Measurements from ENCODE around the genes LUZP4, CT47C1 and SLC25A43.

- PRO-cap: no peak
- RAMPAGE, long total RNA, 2 experiments: no peak in any of the 2 experiments
Measured at GRCh38 chrX:111868835-111869280, 7.1 kb upstream of the TRPC5OS start.

GRCh38 chrX:112081843-112082381, 664 bp downstream of the TRPC5 start:
- PRO-cap: no peak
- RAMPAGE, long total RNA, 2 experiments: no peak in any of the 2 experiments

DNA sequence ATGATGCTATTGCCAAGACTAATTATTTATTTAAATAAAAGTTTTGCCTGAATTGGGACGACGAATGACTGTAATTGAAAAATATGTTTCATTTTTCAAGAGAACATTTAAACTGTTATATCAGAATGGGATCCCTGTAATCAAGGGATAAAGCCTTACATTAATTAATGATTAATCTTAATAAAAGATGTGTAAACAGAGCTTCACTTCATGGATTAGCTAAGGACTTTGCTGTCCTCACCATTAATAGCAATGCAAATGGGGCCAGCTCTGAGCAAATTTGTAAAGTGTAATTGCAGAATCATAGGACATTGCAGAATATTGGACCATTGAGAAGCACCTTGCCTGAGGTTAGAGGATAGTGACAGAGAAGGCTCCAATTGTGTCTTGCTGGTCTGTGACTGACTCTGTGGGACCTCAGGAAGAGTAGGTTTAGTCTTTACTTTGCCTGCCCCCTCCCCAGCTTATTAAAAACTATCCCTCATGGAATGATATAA, 4.0 kb downstream of the RTL4 start:
- PRO-cap: no peak
- RAMPAGE, long total RNA, 2 experiments: no peak in any of the 2 experiments

GRCh38 chrX:112445006-112445347, 234.8 kb downstream of the LHFPL1 start:
- PRO-cap: no peak
- RAMPAGE, long total RNA, 2 experiments: no peak in any of the 2 experiments

GRCh38 chrX:112718838-112719496, 39.2 kb upstream of the LHFPL1 start:
- PRO-cap: no peak
- RAMPAGE, long total RNA, 2 experiments: no peak in any of the 2 experiments

DNA sequence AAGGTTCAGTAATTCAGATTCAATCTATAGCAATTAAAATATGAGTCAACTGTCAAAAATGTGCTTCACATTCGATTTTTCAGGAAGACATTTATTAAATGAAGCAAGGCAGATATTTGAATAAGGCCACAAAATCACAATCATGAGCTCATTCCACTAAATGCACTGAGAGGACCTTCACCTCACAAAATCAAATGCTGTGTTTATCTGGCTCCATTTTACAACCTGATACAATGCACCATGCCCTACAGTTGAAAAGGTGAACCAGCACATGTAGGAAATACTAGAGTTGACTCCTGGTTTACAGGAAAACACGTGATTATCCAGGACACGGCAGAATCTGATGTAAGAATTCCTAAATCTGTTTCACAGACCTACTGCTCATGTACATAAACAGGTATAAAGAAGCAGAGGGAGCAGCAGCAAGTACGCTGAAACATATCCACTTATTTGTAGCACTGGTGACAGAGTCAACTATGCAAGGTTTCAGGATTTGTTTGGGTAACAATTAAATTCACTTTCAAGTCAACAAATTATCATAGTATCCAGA, 4.2 kb downstream of the LRCH2 start:
- PRO-cap: no peak
- RAMPAGE, long total RNA, 2 experiments: no peak in any of the 2 experiments

GRCh38 chrX:115289422-115290027, at the start of gene LUZP4:
Gene LUZP4 (plus strand): TSS chrX:115289715.
- PRO-cap: no peak
- RAMPAGE, long total RNA, 2 experiments: no peak in any of the 2 experiments

DNA sequence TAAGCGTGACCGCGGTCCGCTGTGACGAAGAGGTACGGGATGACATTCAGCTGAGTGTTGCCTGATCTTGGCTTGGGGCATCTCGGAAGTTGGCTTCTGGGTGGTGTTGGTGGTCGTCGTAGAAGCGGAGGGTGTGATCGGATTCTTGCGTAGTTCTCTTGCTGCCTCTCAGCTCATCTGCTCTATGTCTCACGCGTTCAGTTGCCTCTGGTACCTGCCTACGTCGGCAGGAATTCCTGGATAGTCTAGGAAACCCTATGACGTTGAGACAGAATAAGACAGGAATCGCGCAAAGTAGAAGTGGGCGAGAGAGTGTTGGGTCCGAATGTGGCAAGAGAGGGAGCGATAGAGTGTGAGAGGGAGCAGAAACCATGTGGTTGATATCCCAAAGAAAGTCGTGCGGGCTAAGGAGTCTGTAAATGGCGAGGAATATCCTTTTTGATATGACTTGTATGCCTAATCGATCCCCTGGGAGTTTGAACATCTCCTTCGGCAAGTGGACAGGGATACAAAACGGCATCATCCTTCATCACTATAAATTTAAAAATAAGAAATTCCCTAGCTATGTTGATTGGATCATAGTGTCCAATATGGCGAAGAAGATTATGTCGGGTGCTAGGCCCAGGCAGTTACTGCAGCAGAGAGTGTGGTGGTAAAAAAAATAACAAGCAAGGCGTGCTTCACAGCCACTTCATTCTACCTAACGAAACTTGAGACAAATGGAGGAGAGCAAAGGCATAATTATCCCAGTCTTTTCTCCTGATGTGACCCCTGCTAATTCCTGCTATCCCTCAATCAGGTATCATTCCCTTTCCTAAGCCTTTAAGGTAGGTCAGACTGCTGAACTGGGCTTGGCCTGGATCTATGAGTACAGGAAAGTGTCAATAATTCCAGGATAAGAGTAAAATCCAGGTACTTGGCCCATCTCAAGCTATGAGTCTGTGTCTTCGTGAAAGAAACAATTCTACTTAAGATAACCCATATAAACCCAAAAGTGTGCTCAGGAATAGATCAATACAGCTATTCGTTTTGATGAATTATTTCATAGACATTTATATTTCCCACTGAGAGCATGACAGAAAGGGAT, 280.6 kb upstream of the AGTR2 start:
- PRO-cap: no peak
- RAMPAGE, long total RNA, 2 experiments: no peak in any of the 2 experiments

DNA sequence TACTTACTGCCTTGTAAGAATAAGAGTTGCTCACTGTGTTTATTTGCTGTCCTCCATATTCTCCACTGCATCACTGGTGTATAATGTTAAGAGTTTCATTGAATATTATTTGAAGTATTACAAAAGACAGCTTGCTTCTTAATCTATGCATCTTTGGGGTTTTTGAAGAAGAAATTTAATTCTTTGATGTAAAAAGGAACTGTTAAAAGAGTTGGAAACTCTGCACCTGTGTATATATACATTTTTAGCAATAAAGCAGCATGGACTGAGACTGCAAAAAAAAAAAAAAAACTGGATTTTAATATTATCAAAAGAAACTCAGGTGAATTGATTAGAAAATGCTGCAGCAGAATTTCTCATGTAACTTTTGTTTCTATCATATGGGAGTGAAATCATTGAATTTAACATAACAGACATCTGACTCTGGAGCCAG, 538.8 kb upstream of the CT83 start:
- PRO-cap: no peak
- RAMPAGE, long total RNA, 2 experiments: no peak in any of the 2 experiments

DNA sequence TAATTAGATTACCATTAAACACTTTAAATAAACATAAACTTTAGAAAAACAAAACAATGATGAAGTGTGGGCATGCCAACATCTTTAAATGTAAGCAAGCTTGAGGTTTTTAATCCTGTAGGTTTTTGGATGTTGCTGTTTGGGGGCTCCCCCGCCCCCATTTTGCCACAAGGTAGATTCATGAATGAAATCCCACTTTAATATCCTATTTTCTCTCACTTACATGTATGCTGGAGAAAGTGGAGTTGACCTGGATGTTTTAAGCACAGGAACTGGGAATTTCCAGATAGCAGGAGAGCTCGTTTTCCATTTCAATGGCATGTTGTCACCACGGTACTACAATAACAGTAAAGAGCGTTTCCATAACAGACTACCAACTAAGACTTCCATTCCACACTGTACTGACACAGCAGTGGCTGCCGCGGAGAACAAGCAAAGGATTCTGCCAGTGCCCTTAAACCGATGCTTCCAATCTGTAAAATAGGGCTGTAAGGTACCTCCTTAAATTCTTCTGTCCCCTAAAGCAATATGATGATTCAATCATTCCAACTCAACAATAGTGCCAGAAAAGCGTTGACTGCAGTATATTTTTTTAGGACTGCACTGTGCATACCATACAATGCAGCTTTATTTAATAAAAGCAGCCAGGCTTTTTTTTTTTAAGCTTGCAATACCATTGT, 144.0 kb downstream of the KLHL13 start:
- PRO-cap: no peak
- RAMPAGE, long total RNA, 2 experiments: no peak in any of the 2 experiments

DNA sequence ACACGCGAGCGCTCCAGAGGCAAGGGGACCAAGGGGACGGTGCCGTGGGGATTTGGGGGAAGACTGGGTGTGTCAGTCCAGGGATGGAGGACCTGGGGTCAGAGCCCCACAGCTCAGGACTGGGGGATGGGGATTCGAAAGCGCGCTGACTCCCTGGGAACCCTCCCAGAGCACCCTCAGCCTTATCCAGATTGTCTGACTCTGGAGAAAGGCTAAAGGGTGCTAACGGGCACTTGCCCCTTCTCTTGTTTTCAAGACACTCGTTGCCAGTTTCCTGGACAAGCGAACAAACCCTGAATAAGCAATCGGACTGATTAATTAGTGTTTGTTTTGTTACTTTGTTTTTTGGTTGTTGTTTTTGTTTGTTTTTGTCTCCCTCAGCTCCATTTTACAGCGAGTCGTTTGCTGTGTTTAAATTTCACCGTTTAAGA, 1.2 kb downstream of the DOCK11 start:
- PRO-cap: no peak
- RAMPAGE, long total RNA, 2 experiments: no peak in any of the 2 experiments

- PRO-cap: no peak
- RAMPAGE, long total RNA, 2 experiments: no peak in any of the 2 experiments
Measured at GRCh38 chrX:118729037-118729540, 1.7 kb downstream of the IL13RA1 start.

- PRO-cap: no peak
- RAMPAGE, long total RNA, 2 experiments: no peak in any of the 2 experiments
Measured at GRCh38 chrX:118768319-118768938, 41.0 kb downstream of the IL13RA1 start.

DNA sequence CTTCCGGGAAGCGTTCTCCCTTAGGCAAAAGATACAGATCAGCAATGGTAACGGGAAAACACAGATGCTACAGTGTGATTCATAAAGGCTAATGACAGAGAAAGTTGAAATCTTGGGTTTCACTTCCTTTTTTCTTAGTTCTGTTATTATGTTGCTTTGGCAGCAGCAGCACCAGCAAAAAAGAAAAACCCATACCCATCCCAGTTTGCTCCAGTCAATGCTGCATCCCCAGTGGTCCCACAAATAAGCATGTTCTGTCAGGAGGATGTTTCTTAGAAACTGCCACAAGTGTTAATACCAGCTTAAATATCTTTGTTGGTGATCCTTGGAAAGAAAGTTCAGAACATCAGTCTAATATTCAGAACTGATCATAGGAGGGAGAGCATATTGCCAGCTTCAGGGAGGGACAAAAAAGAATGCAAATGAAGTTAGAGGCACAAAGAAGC, 41.2 kb downstream of the LONRF3 start:
- PRO-cap: no peak
- RAMPAGE, long total RNA, 2 experiments: no peak in any of the 2 experiments

- PRO-cap: no peak
- RAMPAGE, long total RNA, 2 experiments: no peak in any of the 2 experiments
Measured at GRCh38 chrX:119072673-119073437, at the start of gene CT47C1. Gene CT47C1 (plus strand): TSS chrX:119072993.

- PRO-cap: bidirectional peak, plus-strand start at chrX:119399404, minus-strand start at chrX:119399256; bidirectional peak, plus-strand start at chrX:119399708, minus-strand start at chrX:119399680
- RAMPAGE, long total RNA, 2 experiments: start-site peak on the plus strand in 2 of 2 experiments, at chrX:119399316-119399939 at its widest, 6 to 41 reads per replicate
Measured at GRCh38 chrX:119399016-119400069, at the start of gene SLC25A43. Gene SLC25A43 (plus strand): TSS chrX:119399336.

GRCh38 chrX:119455254-119455654, 13.0 kb upstream of the SLC25A5 start:
- PRO-cap: no peak
- RAMPAGE, long total RNA, 2 experiments: no peak in any of the 2 experiments

DNA sequence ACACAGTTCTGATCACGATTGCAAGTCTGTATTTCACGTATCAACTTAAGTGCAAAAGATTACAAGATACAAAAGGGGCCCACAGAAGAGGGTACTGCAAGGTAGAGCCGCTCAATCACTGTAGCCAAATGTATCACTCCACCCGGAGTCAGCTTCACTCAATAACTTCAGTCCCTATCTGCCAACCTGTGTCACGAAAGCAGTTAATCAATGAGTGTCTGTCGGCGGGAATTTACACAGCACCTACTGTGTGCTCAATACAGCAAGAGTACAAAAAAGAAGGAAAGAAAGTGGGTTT, 32.5 kb downstream of the UBE2A start:
- PRO-cap: no peak
- RAMPAGE, long total RNA, 2 experiments: no peak in any of the 2 experiments

- PRO-cap: no peak
- RAMPAGE, long total RNA, 2 experiments: no peak in any of the 2 experiments
Measured at GRCh38 chrX:119618376-119618987, 44.1 kb downstream of the UBE2A start.

GRCh38 chrX:119676608-119677056, 16.3 kb downstream of the SEPTIN6 start:
- PRO-cap: no peak
- RAMPAGE, long total RNA, 2 experiments: no peak in any of the 2 experiments